ENCODE measurements around a stretch of chr9.

DNA sequence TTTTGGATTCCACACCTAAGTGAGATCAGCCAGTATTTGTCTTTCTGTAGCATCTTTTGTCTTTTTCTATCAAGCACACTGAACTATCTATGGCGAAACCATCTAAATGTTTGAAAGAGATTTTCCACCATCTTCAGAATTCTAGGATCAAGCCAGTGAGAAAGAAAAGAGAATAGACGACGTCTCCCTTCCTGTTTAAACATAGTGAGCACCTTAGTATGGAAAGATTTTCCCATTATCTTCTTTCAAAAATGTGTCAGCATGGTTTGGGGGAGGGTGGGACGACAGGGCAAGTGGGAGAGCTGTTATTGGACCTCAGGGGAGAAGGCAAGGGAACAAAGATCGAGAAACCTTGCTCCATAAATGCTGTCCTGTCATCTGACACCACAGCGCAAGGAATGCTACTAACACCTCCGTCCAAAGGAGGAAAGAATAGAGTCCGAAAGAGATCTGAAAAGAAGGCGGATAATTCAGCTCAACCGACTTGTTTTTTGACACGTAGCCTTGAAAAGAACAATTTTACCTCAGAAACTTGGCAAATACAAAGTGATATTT is 156.0 kb downstream of the GLIS3 start:
- CAGE, long polyA plus RNA, result no peak
- RRBS, result no CpG with 5 or more reads among the region's 11 CpGs

- CAGE, long polyA plus RNA, result no peak
- RRBS, result no CpG with 5 or more reads among the region's 20 CpGs
Observed at GRCh38 chr9:4605576-4606067, 56.5 kb upstream of the PLPP6 start.

DNA sequence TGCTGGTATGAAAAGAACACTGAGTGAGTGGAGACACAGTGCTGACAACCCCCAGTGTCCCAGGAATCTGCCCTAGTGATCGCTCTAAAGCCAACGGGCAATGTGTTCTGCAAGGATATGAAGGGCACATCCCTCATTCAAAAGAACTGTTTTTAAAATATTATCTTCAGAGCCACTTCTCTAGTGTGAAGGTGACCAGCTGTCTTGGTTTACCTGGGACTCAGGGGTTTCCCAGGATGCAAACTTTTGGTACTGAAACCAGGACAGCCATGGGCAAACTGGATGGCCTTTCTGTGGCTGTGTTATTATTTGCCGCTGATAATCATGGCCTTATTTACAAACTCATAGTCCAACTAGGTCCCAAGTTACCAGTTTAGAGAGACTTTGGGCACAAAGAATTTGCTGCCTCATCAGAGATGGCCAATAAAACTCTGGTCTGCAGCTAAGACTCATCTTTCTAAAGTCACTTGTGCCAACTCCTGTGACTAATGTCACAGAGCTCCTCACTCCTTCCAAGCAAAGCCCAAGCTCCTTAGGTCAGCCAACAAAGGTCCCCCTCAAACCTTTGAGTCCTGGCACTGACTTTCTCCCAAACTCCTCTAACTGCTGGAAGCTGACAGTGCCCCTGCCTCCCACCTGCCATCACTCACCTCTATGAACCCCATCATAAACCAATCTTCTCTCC is 47.5 kb upstream of the PLPP6 start:
- CAGE, long polyA plus RNA, result no peak
- RRBS, result no CpG with 5 or more reads among the region's 3 CpGs

DNA sequence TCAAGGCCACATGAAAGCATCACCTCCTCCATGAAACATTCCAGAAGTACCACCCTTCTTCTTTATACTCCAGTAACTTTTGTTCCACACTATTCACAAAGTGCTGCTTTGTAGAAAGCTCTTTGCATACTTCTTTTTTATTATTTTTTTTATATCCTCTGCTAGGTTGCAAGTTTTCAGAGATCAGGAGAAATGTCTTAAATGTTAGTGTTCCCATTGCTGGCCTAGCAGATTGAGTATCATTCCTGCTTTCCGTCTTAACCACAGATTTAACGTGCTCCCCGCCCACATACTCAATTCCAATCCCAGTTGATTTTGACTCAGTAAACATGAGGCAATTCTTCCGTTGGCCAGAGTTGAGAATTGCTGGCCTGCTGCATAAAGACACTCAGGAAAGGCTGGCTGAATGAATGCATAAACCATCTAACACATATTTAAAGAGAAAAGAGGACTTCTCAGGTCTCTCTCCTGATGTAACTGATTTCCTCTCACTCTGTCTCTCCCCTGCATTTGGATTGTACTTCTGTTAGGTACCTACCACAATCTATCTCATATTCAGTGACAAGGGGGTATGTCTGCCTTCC is 46.9 kb upstream of the PLPP6 start:
- CAGE, long polyA plus RNA, result no peak
- RRBS, result no CpG with 5 or more reads among the region's 4 CpGs

GRCh38 chr9:4680694-4681384 is 1.5 kb downstream of the CDC37L1 start:
- CAGE, long polyA plus RNA, result no peak
- RRBS, result no CpG with 5 or more reads among the region's 4 CpGs

DNA sequence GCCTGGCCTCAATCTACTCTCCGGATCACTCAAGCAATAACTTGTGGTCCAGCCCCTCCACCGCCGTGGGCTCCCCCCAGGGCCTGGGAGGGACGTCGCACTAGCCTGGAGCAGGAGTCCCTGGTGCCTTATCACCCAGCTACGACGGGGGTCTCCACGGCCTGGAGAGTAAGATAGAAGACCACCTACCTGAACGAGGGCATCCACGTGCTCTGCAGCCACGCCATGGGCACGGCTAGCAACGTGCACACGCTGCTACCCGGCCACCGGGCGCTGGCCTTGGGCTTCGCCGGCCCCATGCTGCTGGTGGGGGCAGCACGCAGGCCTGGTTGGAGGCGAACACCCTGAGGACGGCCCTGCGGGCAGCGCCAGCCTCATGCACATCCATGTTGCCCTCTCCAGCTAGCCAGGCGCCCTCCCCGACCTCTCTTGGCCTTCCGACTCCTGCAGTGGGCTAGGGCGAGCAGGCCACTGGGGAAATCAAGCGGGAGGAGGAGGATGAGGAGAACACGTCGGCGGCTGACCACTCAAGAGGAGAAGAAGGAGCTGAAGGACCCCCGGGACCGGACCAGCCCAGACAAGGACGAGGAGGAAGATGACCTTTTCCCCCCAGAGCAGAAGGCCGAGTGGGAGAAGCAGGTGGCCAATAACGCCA is 73.4 kb downstream of the INSL6 start:
- CAGE, long polyA plus RNA, result no peak
- RRBS, result 94% methylated on average over 1 of the region's 37 CpGs

DNA sequence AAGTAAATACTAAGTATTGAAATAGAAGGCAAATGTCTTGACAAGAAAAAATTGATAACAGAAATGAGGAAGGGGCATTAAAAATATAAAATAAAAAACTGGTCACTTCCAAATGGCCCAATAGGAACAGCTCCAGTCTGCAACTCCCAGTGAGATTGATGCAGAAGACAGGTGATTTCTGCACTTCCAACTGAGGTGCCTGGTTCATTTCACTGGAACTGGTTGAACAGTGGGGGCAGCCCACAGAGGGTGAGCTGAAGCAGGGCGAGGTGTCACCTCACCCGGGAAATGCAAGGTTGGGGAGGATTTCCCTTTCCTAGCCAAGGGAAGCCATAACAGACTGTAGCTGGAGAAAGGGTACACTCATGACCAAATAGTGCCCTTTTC is 12.9 kb downstream of the RLN1 start:
- CAGE, long polyA plus RNA, result no peak
- RRBS, result no CpG with 5 or more reads among the region's 2 CpGs

DNA sequence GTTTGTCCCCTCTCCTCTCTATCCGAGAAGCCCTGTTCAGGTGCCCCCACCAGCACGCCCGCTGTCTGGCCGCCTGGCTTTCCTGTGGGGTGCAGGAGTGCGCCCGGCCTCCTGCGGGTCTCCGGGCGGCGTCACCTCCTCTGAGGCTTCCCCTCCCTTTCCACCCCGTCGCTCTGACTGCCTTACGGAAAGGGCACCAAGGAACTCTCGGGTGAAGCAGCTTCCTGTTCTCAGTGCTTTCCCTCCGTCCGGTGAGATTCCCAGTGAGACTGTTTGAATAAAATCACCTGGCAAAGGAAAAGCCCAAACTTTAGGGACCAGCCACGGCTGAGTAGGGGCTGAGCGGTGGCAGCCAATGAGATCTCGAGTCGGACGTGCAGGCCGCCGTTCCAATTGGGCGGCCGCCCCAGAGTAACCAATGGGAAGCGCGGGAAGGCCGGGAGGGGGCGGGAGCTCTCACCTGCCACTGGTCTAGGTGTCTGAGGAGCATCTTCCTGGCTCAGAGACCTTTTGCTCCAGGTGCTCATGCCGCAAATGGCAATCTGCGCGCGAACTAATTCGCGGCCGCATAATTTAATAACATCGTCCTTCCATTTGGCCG is 500 bp downstream of the RLN1 start:
- CAGE, long polyA plus RNA, result no peak
- RRBS, result no CpG with 5 or more reads among the region's 38 CpGs

GRCh38 chr9:5512992-5513385 is 2.7 kb downstream of the PDCD1LG2 start:
- CAGE, long polyA plus RNA, result no peak
- RRBS, result no CpG with 5 or more reads among the region's 2 CpGs

DNA sequence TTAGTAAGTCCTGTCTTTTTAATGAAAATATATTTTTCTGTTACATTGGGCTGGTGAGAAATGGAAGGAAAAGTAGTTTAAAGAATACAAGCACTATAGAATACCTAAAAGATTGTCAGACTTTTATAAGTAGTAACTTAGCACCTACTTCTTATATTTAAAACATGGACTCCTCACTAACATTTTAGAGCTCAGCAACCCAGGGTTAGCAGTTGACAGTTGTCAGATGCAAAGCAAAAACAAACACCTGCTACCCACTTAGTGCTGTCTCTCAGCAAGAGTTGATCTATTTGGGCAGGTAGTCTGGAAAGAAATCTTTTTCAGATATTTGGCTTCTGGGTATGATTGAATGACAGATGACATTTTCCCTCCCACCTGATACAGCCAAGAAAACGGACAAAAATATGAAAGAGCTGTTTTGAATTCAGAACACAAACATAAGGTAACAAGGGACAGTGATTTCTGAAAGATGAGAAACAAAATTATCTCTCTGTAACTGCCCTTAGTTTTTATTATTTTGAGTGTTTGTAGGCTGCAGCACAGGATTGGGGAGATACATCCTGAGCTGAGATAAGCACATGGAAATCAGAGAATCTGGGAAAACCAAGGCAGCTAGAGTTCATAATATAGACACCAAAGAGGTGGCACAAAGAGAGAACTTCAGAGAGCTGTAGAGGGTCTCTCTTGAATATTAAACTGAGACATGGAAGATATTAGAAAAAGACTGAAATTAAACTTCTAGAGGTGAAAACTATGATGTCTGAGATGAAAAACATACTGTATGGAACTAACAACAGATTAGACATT is 96.8 kb downstream of the ERMP1 start:
- CAGE, long polyA plus RNA, result no peak
- RRBS, result no CpG with 5 or more reads among the region's 1 CpG

- CAGE, long polyA plus RNA, result no peak
- RRBS, result no CpG with 5 or more reads among the region's 4 CpGs
Observed at GRCh38 chr9:6008842-6009077, 478 bp upstream of the KIAA2026 start.

DNA sequence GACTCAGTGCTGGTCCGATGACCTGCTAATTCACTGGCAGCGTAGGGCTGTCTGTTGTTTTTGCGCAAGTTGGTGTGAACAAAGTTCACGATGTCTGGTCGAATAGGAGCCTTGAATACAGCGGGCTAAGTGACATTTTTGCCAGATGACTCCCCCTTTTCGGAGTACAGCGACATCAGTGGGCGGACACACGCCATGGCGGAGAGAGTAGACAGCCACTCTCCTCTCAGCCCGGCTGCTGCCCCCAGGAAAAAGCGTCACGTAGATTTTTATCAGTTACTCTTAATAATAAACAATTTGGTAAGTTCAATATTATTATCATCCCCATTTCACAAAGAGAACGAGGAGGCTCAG is 321.5 kb downstream of the DMAC1 start:
- CAGE, long polyA plus RNA, result no peak
- RRBS, result no CpG with 5 or more reads among the region's 15 CpGs

GRCh38 chr9:7739807-7740179 is 59.8 kb downstream of the DMAC1 start:
- CAGE, long polyA plus RNA, result no peak
- RRBS, result no CpG with 5 or more reads among the region's 1 CpG

GRCh38 chr9:8784926-8785329 is 985.4 kb upstream of the DMAC1 start:
- CAGE, long polyA plus RNA, result no peak
- RRBS, result no CpG with 5 or more reads among the region's 2 CpGs

DNA sequence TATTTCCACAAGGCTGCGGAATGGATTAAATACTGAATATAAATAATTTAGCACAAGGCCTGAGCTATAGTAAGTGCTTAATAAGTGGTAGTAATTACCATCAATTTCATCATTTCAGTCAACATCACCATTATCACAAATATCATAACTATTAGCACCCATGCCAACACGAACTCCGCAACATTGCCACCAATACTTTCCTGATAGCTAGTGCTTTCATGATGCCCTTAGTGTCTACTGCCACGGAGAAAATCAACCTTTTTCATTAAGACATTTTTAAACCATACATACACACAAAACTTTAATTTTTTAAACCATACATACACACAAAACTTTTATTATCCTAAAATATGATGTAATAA is 1219.1 kb downstream of the PTPRD start:
- CAGE, long polyA plus RNA, result no peak
- RRBS, result no CpG with 5 or more reads among the region's 4 CpGs

DNA sequence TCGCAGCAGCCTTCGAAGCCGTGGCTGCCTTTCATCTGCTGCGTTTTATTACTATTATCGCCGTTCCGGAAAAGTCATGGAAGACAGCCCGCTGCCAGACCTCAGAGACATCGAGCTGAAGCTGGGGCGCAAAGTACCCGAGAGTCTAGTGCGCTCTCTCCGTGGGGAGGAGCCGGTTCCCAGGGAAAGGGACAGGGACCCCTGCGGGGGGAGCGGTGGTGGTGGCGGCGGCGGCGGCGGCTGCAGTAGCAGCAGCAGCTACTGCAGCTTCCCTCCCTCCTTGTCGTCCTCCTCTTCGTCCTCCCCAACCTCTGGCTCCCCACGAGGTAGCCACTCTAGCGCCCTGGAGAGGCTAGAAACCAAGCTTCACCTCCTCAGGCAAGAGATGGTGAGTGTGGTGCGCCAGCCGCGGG is 826 bp downstream of the LURAP1L start:
- CAGE, long polyA plus RNA, result no peak
- RRBS, result under 1% methylated on average over 10 of the region's 28 CpGs

DNA sequence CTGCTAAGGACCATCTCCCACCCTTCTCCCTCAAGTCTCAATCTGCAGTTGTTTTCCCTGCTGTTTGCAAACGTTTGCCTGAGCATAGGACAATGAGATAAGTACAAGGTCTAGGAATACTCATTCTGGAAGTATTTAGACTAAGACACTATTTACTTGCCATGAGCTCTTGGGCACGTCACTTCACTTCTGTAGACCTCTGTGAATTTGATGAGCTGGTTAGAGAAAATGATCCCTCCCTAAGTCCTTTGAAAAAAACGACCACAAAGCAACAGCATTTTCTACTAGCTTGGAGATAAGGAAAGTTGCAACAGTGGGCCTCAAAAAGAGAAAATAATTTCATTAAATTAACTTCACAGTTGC is 1.9 kb downstream of the LURAP1L start:
- CAGE, long polyA plus RNA, result no peak
- RRBS, result no CpG with 5 or more reads among the region's 3 CpGs

- CAGE, long polyA plus RNA, result no peak
- RRBS, result no CpG with 5 or more reads among the region's 1 CpG
Observed at GRCh38 chr9:12934406-12934743, 159.6 kb downstream of the LURAP1L start.

DNA sequence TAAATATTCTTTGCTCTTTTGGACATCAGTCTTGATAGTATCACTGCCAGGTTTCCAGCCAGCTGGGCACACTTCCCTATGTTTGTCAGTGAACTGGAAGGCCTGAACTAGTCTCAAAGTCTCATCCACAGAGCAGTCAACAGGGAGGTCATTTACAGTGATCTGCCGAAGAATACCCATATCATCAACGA is 197.9 kb downstream of the LURAP1L start:
- CAGE, long polyA plus RNA, result no peak
- RRBS, result no CpG with 5 or more reads among the region's 2 CpGs

DNA sequence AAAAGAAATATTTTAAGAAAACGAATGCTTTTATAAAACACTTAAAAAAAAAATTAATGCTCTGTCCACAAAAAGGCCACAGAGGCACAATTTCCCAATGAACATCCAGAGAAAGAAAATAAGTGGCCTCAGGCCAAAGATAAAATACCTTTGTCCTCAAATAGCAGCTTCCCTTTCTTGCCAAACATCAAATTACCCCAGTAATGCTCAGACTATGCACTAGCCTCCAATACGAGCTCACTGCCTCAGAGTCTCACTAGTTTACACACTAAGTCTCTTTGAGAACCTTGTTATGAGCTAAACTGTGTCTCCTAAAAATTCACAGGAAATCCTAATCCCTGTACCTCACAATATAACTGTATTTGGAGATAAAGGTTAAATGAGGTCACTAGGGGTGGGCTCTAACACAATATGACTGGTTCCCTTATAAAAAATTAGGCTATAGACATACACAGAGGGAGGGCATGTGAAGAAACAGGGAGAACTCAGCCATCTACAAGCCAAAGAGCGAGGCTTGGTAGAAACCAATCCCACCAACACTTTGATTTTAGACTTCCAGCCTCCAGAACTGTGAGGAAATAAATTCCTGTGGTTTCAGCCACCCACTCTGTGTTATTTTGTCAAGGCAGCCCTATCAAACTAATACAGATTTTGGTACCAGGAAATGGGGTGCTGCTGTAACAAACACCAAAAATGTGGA is 4.5 kb downstream of the MPDZ start:
- CAGE, long polyA plus RNA, result no peak
- RRBS, result no CpG with 5 or more reads among the region's 3 CpGs

Data from osteoblast (primary cell).